Sternocleidomastoid (tissue), 1 donor: ENCODE results near the gene PHF10.

GRCh38 chr6:168417604-168418124 lies 23.3 kb upstream of the SMOC2 start:
- PRO-cap = no peak

DNA sequence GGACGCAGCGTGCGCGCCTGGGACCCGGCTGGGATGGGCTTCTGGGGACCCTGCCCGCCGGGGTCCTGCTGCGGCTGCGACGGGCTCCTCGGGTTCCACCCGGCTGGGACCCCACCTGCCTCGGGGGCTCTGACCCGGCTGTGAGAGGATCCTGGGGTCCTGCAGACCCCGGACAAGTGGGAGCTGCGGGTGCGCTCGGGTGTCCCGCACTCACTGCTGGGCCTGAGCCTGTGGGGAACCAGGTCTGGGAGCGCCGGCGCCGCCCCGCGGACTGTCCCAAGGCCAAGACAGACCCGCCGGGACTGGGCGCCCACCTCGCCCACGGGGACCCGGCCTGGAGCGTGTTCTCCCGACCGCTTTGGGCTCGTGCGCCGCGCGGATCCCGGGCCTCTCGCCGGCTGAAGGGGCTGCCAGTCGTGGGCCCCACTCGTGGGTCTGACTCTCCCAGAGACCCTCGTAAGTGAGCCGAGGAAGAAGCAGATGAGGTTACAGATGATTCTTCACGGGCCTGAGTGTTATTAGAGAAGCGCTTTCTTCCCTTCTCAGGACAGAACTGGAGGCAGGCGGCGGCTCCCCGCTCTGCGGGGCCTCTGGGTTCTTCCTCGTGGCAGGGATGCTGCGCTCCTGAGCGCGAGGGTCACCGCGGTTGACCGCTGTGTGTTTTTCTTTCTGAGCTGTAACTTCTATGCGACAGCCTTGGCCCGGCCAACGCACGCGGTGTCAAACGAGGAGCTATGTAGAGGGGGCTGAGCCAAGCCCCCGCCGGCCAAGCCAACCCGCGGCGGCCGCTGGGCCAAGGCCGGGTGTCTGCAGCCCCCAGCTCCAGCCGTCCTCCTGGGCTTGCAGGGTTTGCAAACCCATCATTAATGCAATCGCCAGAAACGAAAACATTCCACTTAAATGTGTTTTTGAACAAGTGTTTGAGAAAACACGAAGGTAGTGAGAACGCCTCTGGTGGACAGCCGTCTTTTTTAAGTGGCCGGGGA lies 928 bp downstream of the SMOC2 start:
- PRO-cap = no peak

DNA sequence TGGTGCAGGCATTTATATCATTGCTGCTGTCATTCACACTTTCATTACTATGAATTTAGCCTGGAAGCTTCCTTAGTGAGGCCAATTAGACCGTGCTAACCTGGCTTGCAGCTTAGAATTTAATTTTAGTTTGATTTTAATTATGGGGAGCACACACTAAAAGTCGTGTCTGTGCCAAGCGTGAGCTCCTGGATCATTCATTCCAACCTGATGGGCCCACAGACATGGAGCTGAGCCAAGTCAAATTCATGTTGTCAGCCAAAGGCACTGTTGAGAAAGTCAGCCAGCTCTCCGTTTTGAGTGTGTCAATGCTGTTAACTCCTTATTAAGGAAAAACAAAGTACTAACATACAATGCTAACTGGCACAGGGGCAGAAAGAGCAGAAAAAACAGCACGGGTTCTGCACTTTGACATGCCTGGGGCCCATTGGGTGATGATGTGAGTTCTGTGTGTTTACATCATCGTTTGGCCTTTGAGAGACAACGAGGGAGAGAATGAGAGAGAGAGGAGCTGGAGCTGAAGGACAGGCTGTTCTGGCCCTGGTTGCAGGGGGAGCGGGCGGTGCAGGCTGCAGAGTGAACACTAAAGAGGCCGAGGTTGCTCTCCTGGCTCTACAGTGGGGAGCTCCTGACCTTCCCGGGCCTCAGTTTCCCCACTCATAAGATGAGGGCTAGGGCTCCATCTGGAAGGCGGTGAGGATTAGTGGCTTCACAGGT lies 85.8 kb downstream of the SMOC2 start:
- PRO-cap = no peak

DNA sequence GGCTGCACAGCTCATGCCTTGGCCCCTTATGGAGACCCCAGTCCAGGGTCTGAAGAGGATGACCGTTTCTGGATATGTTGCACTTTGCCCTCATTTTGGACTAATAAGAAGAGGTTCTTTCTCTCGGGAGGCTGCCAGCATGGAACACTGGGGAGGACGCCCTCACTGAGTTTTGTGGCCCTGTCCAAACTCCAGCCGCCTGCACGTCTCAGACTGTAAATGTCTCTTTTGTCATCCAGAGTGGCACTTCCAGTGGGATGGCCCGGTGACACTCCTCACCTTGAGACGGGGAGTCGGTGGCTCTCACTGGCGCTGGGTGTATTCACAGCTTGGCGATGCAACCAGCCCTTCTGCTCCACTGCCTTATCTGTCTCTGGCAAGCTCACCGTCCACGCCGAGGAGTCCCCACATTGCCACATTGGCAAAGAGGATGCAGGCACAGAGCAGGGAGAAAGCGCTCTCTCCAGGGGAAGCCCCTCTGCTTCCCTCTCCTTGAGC lies 245.3 kb downstream of the SMOC2 start:
- PRO-cap = no peak

DNA sequence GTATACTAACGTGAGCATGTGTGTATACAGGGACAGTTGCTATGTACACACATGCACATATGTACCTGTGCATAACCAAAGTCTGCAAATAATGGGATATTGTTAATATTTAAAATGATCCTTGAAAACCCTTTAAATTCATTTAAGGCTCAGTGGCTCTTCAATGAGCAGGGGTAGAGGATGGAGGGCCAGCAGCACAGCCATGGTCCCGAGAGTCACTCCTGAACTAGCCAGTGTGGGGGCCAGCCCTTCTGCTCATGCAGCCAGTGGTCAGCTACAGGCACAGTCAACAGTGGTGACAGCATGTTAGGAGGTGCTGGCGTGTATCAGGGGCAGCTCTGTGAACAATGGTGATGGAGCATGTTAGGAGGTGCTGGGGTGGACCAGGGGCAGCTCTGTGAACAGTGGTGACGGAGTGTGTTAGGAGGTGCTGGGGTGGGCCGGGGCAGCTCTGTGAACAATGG lies 378.6 kb downstream of the THBS2 start:
- PRO-cap = unidirectional peak, minus-strand start at position 208 of the sequence

DNA sequence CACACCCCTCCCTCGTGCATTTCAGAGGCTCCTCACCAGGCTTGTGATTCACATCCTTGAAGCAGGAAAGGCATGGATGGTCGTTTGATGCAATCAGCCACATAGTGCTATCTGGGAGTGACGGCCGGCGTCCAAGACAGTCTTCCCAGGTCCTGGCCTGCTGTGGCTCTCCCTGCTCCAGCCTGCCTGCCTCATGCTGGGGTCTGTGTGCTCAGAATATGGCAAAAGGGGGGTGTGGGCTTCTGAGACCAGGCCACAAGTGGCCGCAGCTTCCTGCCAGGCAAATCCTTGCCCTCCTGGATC lies 97.2 kb downstream of the THBS2 start:
- PRO-cap = no peak

DNA sequence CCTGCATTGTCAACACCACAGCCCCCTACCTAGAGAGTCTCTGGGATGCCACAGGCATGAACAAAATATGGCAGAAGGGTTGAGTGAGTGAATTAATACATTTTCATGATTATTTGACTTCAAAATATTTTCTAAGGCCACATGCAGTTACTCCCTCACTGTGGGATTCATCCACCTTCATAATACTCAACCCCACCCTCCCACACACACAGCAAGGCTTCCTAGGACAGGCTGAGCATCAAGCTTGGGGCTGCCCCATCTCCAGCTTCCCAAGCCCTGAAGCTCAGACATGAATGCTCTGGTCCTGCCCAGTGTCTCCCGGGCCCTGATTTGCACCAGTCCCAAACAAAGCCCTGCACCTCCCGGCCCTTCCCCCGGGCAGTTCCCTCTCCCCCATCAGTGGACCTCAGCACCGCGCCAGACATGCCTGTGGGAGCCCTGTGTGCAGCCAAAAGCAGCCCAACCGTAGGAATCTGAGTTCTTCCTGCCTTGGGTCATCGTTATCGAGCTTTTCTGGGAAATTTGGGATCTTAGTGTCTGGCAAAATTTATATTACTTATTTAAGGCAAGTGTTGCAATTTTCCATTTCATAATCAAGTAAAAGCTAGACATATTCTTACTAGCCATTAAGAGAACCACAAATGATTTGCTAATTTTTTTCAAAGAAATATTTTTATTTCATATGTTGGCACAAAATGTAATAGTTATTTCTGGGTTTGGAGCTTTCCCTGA lies 63.5 kb downstream of the THBS2 start:
- PRO-cap = no peak

DNA sequence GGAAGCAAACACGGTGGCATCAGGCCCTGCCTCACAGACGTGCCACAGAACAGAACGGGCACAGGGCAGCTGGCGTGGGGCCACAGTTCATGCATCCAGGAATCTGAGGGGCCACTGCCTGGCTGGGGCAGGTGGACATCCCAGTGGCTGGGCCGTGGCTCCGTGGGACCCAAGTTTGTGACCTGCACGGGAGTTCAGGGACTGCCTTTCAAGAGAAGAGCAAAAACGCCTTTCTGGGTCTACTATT lies 15.9 kb downstream of the THBS2 start:
- PRO-cap = no peak

- PRO-cap = no peak
Observed at GRCh38 chr6:169386300-169387326, 133.0 kb upstream of the THBS2 start.

GRCh38 chr6:169620380-169620647 lies 81.5 kb downstream of the WDR27 start:
- PRO-cap = no peak

DNA sequence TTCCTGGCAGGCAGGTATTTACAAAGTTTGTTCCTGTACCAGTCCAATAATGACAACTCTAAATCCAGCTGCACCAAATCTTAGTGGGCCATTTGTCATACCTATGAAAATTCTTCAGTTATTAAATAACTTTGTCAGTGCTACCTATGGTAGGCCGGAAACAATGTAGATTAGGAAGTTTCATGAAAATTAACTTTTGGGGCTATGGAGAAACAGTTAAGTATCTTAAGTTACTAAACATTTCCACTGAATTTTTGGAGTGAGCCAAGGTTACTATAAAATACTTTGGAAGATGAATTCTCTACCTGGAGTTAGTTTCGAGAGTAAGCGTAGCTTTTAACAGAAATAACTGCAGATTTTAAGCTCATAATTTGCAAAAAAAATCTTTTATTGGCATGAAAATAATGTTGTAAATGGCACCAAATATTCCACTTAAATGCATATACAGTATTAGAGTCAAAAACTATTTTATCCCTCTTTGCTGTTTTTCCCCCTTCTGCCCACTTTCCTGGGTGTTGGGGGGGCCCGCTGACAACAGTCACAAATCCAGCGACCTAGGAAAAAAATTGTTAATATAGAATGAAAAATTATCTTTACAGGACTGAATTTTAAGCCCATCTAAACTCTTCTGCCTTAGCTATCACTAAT lies 1.7 kb downstream of the C6orf120 start:
- PRO-cap = no peak

DNA sequence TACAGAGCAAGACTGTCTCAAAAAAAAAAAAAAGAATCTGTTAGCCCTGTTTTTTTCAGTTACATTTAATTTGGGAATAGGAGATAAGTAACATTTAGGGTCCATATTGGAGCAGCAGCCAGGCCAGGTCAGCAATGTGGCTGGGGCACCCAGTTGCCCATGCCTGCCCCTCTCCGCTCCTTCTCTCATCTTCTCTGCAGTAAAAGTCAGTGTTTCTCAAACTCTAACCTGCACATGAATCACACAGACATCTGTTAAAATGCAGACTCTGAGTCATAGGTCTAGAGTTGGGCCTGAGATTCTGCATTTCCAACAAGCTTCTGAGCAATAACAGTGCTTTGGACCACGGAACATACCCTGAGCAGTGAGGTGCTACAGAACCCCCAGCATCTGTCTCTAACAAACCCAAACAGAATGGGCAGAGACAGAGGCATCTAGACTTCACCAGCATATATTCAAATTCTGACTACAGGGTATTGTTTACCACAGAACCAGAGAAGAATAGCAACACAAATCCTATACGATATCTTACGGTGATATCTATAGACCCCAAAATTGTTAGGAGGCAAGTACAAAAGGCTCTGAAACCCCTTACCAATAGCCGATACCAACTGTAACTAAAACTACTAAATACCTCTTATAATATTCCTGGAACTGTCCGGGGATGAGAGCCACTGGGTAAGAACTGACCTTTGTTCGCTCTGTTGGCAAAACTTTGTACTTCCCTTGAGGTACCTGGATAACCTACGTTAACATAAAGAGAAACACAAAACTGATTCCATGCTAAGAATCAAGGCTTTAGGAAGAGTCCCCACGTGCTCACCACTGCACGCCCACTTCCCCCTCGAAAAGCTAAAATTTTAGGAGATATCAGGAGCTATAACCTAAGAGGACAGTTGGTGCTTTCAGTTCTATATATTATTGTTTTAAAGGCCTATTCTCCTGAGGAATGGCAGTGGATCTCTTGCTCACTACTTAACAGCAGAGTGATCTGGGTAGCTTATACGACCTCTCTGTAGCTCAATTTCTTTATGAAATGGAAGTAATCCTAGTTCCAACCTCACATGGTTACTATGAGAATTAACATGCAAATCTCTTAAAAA lies 9.8 kb downstream of the PHF10 start:
- PRO-cap = no peak

- PRO-cap = bidirectional peak, plus-strand start at chr6:169724167, minus-strand start at chr6:169723998; bidirectional peak, plus-strand start at chr6:169724570, minus-strand start at chr6:169724523
Observed at GRCh38 chr6:169724046-169724891, at the start of gene PHF10. PHF10 (minus strand) TSS chr6:169724500.

DNA sequence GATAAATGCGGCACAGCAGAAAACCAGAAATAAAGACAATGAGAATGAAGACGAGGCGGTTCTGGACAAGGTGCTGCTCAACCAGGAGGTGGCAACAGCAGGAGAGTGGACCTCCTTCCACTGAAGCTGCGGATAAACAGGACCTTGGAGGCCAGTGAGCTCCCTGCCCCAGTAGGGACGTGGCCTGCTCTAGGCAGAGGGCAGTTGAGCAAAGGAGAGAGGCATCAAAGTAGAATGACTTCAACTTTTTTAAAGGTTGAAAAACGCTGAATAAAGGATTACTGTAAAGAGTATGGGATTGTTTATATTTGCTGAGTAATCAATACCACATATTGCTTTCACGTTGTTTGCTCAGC lies 48.0 kb downstream of the ERMARD start:
- PRO-cap = no peak

- PRO-cap = no peak
Observed at GRCh38 chr6:170023607-170024159, 267.2 kb downstream of the DLL1 start.

DNA sequence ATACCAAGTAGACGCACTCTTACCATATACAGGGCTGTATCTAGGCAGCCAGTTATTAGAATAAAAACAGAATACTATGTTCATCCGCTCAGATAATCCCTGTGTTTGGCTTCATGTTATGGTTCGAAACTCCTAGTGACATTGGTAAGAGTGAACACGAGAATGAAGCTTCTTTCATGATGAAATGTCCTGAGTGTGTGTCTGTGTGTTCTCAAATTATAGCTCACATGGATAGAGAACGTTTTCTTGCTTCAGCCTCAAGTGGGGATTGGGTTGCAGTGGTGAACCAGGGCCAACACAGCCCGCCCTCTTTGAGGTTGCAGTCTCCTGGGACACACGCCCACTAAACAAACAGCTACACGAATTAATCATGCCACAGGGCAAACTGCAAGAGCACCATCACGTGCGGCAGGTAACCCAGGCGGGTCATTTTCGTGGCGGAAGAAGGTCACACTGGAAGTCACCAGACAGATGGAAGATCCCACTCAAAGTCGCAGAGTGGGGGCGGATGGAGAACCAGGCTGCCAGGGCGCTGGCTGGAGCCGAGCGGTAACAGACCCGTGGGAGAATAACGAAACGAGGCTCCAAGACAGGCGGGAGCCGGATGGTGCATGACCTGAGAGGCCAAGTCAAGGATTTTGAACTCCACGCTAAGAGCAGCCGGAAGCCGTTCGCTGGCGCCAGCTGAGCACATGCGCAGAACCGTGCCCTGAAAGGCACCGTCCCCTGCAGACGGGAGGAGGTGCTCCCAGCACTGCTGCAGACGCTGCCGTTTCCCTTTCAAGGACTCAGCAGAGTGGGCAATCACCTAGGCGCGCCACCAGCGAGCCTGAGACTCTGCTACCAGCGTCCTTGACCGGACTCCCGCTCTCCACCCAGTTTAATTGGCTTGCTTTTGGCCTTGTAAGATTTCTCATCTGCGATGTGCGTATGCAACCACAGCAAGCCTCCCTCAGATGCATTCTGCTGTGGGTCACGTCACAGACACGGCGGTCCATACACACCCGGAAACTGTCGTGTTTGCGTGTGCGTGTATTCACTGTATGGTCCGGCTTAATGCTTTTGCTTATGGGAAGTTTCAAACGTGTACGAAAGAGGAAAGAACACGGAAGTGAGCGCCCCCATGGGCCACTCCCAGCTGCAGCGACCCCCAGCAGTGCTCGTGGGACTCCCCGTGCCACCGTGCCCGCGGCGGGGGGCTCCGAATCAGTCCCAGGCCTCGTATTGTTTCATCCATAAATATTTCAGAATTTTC lies 10.7 kb downstream of the DLL1 start:
- PRO-cap = no peak

DNA sequence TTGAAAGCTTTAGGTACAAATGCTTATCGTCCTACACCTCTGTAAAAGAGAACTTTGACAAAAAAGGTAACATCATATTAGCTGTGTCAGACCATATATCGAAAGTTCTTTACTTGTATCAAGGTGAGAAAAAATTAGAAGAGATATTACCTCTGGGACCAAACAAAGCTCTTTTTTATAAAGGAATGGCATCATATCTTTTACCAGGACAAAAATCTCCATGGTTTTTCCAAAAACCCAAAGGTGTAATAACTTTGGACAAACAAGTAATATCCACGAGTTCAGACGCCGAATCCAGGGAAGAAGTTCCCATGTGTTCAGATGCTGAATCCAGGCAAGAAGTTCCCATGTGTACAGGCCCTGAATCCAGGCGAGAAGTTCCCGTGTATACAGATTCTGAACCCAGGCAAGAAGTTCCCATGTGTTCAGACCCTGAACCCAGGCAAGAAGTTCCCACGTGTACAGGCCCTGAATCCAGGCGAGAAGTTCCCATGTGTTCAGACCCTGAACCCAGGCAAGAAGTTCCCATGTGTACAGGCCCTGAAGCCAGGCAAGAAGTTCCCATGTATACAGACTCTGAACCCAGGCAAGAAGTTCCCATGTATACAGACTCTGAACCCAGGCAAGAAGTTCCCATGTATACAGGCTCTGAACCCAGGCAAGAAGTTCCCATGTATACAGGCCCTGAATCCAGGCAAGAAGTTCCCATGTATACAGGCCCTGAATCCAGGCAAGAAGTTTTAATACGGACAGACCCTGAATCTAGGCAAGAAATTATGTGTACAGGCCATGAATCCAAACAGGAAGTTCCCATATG lies 11.8 kb downstream of the FAM120B start:
- PRO-cap = no peak

GRCh38 chr6:170384166-170385116 lies 77.9 kb downstream of the FAM120B start:
- PRO-cap = no peak

GRCh38 chr6:170576501-170577443 lies 7.7 kb downstream of the PDCD2 start:
- PRO-cap = no peak

DNA sequence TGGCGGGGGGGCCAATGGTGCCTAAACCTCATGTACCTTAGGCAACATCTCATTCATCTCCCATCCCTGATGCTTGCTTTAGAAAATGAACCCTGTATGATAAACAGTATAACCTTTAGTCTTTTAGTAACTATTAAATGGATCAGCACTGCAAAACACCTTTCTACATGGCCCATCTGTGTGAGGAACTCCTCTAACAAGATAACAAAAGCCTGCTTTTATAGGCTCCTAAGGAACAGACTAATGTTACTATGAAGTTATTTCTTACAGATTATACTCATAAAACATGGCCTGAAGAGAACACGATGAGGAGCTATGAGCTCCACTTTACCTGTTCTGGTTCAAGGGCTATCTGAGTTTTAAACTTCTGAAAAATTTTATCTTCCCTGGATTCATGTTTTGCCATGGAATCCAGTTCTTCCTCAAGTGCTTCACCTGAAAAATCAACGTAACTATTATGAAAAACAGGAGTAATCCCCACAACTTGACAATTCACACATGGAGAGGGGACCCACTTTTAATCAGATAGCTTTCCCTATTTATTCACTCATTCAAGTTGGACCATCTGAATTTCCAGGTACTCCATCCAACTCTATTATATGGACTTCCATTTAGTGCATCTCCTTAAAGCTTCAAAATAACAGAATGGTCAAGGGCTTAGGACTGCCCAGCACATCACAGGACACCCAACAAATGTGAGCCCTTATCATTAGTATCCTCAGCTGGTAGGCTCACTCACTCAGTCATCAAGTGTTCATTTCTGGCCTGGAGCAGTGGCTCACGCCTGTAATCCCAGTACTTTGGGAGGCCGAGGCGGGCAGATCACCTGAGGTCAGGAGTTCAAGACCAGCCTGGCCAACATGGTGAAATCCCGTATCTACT lies 4.5 kb downstream of the PDCD2 start:
- PRO-cap = no peak